ENCODE data around the genes CYB5A and CNDP1.

GRCh38 chr18:70333744-70334342, 45.0 kb downstream of the SOCS6 start:
- PRO-cap, 5 experiments, result peak in 3 of 5 experiments; most common plus-strand start chr18:70333905 (in 3); most common minus-strand start chr18:70333844 (in 1)
- RAMPAGE, long total RNA, 2 experiments, result no peak in any of the 2 experiments
- RRBS, result no CpG with 5 or more reads among the region's 2 CpGs

- PRO-cap, 5 experiments, result no peak in any of the 5 experiments
- RAMPAGE, long total RNA, 2 experiments, result no peak in any of the 2 experiments
- RRBS, result no CpG with 5 or more reads among the region's 10 CpGs
Measured at GRCh38 chr18:70469631-70470396, 181.0 kb downstream of the SOCS6 start.

- PRO-cap, 5 experiments, result peak in 5 of 5 experiments; most common minus-strand start chr18:70650361 (in 2)
- RAMPAGE, long total RNA, 2 experiments, result no peak in any of the 2 experiments
- RRBS, result no CpG with 5 or more reads among the region's 3 CpGs
Measured at GRCh38 chr18:70650181-70650584, 361.3 kb downstream of the SOCS6 start.

GRCh38 chr18:70996541-70996782, 707.6 kb downstream of the SOCS6 start:
- PRO-cap, 5 experiments, result no peak in any of the 5 experiments
- RAMPAGE, long total RNA, 2 experiments, result no peak in any of the 2 experiments
- RRBS, result no CpG with 5 or more reads among the region's 2 CpGs

GRCh38 chr18:73784640-73785197, 362.9 kb downstream of the FBXO15 start:
- PRO-cap, 5 experiments, result peak in 1 of 5 experiments; most common minus-strand start chr18:73785006 (in 1)
- RAMPAGE, long total RNA, 2 experiments, result no peak in any of the 2 experiments
- RRBS, result no CpG with 5 or more reads among the region's 9 CpGs

DNA sequence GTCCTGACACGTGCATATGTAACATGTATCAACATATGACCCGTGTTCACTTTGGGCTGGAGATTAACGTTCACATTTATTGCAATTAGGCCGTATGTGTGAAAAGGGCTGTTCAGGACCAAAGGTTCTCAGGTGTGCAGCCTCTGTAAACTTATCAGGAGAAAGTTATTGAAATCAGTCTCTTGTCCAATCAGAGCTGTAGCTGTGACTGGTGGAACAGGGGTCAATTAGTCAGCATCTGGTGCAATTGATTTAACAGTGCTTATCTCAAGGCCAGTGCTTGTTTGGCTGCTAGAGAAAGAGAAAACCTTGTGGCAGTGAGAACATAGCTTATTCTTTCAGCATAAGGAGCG, 66.6 kb downstream of the CYB5A start:
- PRO-cap, 5 experiments, result peak in 4 of 5 experiments; most common plus-strand start position 294 of the sequence (in 4); most common minus-strand start position 127 of the sequence (in 3)
- RAMPAGE, long total RNA, 2 experiments, result no peak in any of the 2 experiments
- RRBS, result no CpG with 5 or more reads among the region's 5 CpGs

- PRO-cap, 5 experiments, result peak in 3 of 5 experiments; most common plus-strand start chr18:74242210 (in 2); most common minus-strand start chr18:74242130 (in 1)
- RAMPAGE, long total RNA, 2 experiments, result no peak in any of the 2 experiments
- RRBS, result no CpG with 5 or more reads among the region's 3 CpGs
Measured at GRCh38 chr18:74241986-74242301, 49.8 kb downstream of the CYB5A start.

GRCh38 chr18:74242302-74243111, 49.3 kb downstream of the CYB5A start:
- PRO-cap, 5 experiments, result peak in 4 of 5 experiments; most common plus-strand start chr18:74242460 (in 1); most common minus-strand start chr18:74242746 (in 3)
- RAMPAGE, long total RNA, 2 experiments, result no peak in any of the 2 experiments
- RRBS, result no CpG with 5 or more reads among the region's 17 CpGs

DNA sequence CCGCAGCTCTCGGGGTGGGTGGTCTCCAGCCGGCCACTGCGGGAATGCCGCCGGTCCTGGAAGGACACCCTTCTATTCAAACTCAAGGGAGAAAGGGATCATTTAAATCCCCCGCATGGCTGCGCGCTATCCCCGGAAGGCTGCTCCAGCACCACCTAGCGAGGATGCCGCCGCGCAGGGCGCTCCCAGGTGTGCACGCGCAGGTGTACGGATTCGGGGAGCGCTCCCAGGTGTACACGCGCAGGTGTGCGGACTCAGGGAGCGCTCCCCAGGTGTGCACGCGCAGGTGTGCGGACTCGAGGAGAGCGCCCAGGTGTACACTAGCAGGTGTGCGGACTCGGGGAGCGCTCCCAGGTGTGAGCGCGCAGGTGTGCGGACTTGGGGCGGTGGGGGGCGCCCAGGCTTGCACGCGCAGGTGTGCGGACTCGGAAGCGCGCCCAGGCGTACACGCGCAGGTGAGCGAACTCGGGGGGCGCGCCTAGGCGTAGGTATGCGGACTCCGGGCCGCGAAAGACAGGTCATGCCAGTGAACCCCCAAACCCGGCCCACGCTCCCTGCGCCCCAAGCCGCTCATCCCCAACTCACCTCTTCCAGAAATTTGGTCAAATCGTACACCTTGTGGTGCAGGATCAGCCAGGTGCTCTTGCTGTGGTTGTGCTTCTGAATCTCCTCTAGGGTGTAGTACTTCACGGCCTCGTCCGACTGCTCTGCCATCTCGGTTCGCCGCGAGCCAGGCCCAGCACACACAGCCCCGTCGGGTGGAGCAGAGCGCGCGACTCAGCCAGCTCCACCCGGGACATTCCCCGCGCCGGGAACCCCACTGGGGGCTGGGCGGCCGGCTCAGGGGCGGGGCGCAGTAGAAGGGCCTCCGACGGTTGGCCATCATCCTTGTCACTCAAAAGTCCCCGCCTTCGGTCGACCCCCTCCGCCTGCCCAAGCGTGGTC, at the start of gene CYB5A:
Gene CYB5A (minus strand): TSS at position 802 of the 945 bp plus-strand sequence.
- PRO-cap, 5 experiments, result peak in 5 of 5 experiments; most common minus-strand start position 802 of the sequence (in 5)
- RAMPAGE, long total RNA, 2 experiments, result start-site peak on the minus strand in 2 of 2 experiments, centred at positions 766 to 778 of the sequence, 6,338 to 28,713 reads per replicate
- RRBS, result 3% methylated on average over 9 of the region's 87 CpGs

GRCh38 chr18:74468753-74469228, 11.7 kb upstream of the DIPK1C start:
- PRO-cap, 5 experiments, result no peak in any of the 5 experiments
- RAMPAGE, long total RNA, 2 experiments, result no peak in any of the 2 experiments
- RRBS, result no CpG with 5 or more reads among the region's 2 CpGs

GRCh38 chr18:74498576-74499625, 2.7 kb downstream of the CNDP2 start:
- PRO-cap, 5 experiments, result peak in 4 of 5 experiments; most common plus-strand start chr18:74499013 (in 2); most common minus-strand start chr18:74498891 (in 3)
- RAMPAGE, long total RNA, 2 experiments, result no peak in any of the 2 experiments
- RRBS, result no CpG with 5 or more reads among the region's 16 CpGs

DNA sequence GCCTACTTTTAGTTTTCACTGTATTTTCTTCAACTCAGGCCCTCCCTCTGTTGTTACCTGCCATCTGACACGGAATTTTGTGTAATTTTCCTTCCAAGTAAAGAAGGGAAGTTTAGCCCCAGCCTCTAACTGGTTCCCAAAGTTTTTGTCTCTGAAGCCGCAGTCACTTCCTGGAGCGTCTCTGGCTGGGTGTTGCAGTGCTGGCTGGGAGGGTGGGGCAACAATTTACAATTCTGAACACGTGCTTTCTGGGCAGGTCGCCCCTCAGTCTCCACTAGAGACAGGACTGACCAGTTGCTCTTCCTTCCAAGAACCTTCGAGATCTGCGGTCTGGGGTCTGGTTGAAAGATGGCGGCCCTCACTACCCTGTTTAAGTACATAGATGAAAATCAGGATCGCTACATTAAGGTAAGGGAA, 3.5 kb downstream of the CNDP2 start:
- PRO-cap, 5 experiments, result peak in 5 of 5 experiments; most common plus-strand start position 319 of the sequence (in 3); most common minus-strand start position 183 of the sequence (in 3)
- RAMPAGE, long total RNA, 2 experiments, result start-site peak on the plus strand in 1 of 2 experiments, centred at position 292 of the sequence, 457 reads per replicate
- RRBS, result no CpG with 5 or more reads among the region's 9 CpGs

DNA sequence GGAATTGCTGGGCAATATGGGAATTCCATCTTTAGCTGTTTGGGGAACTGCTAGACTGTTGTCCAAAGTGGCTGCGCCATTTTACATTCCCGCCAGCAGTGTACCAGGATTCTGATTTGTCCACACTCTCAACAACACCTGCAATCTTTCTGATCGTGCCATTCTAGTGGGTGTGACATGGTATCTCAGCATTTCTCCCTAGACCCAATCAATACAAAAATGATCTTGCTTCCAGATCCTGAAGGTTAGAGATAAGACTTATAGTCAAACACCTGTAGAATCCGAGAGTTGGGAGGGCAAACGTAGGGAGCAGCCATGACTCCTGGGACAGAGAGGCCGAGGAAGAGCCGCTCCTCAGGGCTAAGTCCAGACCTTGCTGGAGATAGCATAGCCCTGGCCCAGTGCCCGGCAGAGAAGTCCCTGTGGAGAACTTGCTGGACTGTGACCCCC, 8.8 kb upstream of the CNDP1 start:
- PRO-cap, 5 experiments, result no peak in any of the 5 experiments
- RAMPAGE, long total RNA, 2 experiments, result no peak in any of the 2 experiments
- RRBS, result no CpG with 5 or more reads among the region's 8 CpGs

DNA sequence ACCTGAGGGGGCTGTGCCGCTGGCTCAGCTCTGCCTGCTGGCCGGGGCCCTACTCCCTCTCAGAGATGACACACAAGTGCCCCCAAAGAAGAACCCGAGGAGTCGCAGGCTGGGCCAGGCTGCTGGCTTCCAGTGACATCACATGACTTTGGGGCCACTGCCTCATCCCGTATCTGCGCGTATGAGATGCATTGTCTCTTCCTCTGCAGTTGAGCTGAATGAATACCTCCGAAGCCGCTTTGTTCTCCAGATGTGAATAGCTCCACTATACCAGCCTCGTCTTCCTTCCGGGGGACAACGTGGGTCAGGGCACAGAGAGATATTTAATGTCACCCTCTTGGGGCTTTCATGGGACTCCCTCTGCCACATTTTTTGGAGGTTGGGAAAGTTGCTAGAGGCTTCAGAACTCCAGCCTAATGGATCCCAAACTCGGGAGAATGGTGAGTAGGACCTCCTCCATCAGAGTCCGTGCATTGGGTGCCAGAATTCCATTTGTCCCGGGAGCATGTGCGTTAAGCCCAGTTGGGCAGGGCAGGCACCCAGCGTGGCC, at the start of gene CNDP1:
Gene CNDP1 (plus strand): TSS at position 249 of the 550 bp plus-strand sequence.
- PRO-cap, 5 experiments, result no peak in any of the 5 experiments
- RAMPAGE, long total RNA, 2 experiments, result no peak in any of the 2 experiments
- RRBS, result no CpG with 5 or more reads among the region's 17 CpGs

- PRO-cap, 5 experiments, result no peak in any of the 5 experiments
- RAMPAGE, long total RNA, 2 experiments, result no peak in any of the 2 experiments
- RRBS, result no CpG with 5 or more reads among the region's 6 CpGs
Measured at GRCh38 chr18:74600076-74600757, 2.5 kb downstream of the ZNF407 start.

GRCh38 chr18:74983060-74983758, 225.7 kb downstream of the PTGR3 start:
- PRO-cap, 5 experiments, result peak in 3 of 5 experiments; most common plus-strand start chr18:74983547 (in 3); most common minus-strand start chr18:74983280 (in 2)
- RAMPAGE, long total RNA, 2 experiments, result no peak in any of the 2 experiments
- RRBS, result no CpG with 5 or more reads among the region's 8 CpGs

- PRO-cap, 5 experiments, result no peak in any of the 5 experiments
- RAMPAGE, long total RNA, 2 experiments, result no peak in any of the 2 experiments
- RRBS, result no CpG with 5 or more reads among the region's 8 CpGs
Measured at GRCh38 chr18:75010151-75010861, 198.6 kb downstream of the PTGR3 start.

DNA sequence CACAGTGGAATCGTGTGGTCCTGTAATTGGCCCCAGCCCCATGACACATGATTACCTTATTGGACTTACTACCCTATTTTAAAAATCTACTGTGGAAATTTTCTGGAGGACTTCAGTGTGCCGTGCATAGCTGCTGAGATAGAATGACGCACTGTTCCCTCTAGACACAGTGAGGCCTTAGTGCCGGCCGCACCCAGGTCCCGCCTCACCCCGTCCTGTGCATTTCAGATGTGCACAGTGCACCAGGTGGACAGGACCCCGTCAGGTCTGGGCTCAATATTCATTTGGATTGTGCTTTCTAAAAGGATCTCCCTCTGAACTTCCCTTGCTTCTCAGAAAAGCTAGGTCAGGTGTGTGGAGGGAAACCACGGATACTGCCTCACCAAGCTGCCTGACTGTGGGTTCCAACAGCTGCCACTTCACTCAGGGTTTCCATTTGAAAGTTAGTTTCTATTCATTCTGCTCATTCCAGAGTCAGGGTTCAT, 155.9 kb downstream of the PTGR3 start:
- PRO-cap, 5 experiments, result no peak in any of the 5 experiments
- RAMPAGE, long total RNA, 2 experiments, result no peak in any of the 2 experiments
- RRBS, result no CpG with 5 or more reads among the region's 9 CpGs

- PRO-cap, 5 experiments, result no peak in any of the 5 experiments
- RAMPAGE, long total RNA, 2 experiments, result no peak in any of the 2 experiments
- RRBS, result no CpG with 5 or more reads among the region's 18 CpGs
Measured at GRCh38 chr18:75063911-75064166, 145.1 kb downstream of the PTGR3 start.

- PRO-cap, 5 experiments, result no peak in any of the 5 experiments
- RAMPAGE, long total RNA, 2 experiments, result no peak in any of the 2 experiments
- RRBS, result no CpG with 5 or more reads among the region's 4 CpGs
Measured at GRCh38 chr18:75216081-75216554, 5.5 kb downstream of the TSHZ1 start.

Measured in liver (tissue), 9 donors.